ENCODE data around the genes APOBEC3H, SYNGR1, MIEF1, CACNA1I and TMA7B.

GRCh38 chr22:39003143-39003610 is 10.9 kb upstream of the APOBEC3C start:
- PRO-cap, result no peak
- RAMPAGE, long total RNA, 4 experiments, result no peak in any of the 4 experiments

DNA sequence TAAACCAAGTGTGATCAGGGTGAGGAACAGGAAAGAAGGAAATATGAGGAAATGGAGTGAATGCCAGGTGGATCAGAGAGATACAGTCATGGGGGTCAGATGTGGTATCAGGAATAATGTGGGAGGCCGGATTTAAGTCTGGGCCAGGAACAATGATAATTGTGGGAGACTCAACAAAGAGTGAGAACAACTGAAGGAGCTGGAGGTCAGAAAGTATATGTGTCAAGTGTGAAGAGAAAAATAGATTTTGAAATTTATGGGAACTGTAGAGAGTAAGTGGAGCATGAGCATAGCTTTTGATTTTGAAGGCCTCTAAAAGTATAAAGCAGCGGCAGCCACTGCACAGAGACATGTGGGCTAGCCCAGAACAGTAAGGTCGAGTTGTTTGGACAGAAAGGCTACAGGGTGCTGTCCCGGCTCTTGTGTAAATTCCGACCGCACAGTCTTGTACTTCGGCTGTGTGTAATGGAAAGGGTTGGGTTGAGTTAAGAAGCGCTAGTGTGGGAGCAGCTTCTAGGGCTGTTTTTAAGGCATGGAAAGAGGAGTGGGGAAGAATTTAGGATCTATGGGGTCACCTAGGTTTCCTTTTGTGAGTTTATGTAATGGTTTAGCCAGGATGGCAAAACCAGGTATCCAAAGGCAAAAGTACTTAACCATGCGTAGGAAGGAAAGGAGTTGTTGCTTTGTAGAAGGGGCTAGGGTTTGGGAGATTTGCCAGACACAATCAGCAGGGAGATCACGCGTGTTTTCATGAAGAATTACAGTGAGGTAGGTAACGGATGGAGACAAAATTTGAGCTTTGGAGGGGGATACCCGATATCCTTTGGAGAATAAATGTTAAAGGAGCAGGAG is 10.2 kb upstream of the APOBEC3G start:
- PRO-cap, result no peak
- RAMPAGE, long total RNA, 4 experiments, result no peak in any of the 4 experiments

- PRO-cap, result no peak
- RAMPAGE, long total RNA, 4 experiments, result no peak in any of the 4 experiments
Observed at GRCh38 chr22:39097011-39097645, at the start of gene APOBEC3H. Gene APOBEC3H, plus strand, starts transcription at chr22:39097244.

DNA sequence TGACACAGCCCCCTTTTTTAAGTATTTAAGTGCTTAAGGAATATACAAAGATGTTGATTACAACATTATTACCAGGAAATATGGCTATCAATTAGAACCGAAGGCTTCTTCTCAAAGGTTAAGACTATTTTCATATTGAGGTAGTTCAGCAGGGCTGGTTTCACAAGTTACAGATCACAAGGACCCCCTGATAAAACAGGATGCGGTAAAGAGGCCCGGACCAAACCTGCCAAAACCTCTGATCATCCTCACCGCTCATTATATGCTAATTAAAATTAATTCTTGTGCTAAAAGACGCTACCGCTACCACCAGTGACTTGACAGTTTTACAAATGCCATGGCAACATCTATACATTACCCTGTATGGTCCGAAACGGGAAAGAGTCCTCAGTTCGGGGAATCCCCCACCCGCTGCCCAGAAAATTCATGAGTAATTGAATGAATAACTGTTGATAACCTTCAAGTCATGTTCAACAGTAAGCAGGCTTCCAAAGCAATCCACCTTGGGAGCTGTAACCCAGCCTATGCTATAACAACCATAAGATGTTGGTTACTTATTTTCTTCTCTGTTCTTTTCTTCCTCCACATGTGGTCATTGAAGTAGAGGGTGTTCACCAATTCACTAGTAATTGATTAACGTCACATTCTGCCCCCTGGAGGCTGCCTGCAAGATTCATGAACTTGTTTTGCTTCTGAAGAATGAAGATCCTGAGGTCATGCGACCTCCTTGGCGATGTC is 20.6 kb downstream of the APOBEC3H start:
- PRO-cap, result no peak
- RAMPAGE, long total RNA, 4 experiments, result no peak in any of the 4 experiments

GRCh38 chr22:39299670-39300853 is 19.4 kb downstream of the RPL3 start:
- PRO-cap, result unidirectional peak, plus-strand start at chr22:39300053; bidirectional peak, plus-strand start at chr22:39300480, minus-strand start at chr22:39300335
- RAMPAGE, long total RNA, 4 experiments, result no peak in any of the 4 experiments

- PRO-cap, result bidirectional peak, plus-strand start at chr22:39349987, minus-strand start at chr22:39349908
- RAMPAGE, long total RNA, 4 experiments, result start-site peak on the plus strand in 3 of 4 experiments, at chr22:39349954-39349988 at its widest, 15 to 153 reads per replicate
Observed at GRCh38 chr22:39349140-39350212, at the start of gene SYNGR1. Gene SYNGR1, plus strand, starts transcription at chr22:39349991.

DNA sequence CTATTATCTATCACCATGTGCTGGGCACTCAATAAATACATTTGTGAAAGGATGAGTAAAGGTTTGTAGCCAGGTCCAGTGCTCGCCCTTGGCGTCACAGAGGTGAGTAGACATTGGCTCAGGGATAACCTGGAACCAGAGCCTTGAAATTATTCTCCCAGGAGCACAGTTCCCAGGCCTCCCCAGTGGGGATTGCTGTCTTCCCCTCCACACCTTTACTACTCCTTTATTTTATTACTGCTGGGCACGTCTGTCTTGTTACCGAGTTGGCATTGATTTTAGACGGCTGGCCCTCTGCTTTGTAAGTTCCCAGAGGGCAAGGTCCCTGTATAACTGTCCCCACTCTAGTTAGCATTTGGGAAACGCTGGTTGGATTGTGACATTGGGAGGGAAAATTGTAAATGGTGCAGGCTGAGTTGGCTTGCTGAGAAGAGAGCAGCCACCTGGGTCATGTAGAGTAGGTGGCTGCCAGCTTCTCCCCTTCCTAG is 1.6 kb downstream of the TAB1 start:
- PRO-cap, result no peak
- RAMPAGE, long total RNA, 4 experiments, result no peak in any of the 4 experiments

DNA sequence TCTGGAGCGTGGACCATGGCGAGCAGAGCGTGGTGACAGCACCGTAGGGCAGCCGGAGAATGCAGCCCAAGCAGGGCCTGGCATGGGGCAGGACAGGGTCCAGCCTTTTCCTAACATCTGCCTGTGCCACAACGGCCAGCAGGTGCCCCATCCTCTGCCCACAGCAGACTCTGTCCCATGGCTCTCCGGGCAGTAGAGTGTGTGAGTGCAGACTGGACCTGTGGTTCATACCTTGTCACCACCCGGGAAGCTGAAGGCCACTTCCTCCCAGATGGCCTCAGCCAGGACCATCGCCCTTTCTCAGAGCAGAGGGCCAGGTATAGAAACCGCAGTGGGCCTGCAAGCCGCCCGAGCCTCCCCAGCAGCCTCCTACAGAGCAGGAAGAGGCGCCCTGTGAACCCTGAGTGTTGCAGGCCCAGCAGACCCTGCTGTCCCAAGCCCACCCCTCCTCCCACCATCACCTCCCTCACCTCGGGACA is 26.6 kb upstream of the MGAT3 start:
- PRO-cap, result no peak
- RAMPAGE, long total RNA, 4 experiments, result no peak in any of the 4 experiments

DNA sequence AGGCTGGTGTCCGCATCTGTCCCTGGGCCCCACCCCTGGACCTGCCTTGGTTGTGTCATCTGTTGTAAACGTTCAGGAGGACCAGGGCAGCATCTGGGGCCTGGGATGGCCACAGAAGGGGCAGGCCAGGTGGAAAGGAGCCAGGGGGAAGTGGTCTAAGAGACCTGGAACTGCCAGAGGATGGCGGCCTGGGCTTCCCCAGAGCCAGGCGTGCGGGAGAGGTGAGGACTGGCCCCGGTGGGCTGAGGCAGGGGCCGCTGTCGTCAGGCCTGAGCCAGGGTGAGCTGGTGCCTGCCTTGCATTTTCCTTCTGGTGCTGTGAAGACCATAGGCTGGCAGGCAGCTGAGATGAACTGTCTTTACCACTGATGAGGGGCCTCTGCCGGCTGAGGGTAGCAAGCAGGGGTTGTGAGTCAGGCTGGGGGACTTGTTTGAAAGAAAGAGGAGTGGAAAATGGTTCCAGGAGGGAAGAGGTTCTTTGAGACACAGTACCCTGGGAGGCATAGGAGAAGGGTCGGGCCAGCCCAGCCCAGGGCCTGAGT is 26.0 kb upstream of the MGAT3 start:
- PRO-cap, result no peak
- RAMPAGE, long total RNA, 4 experiments, result no peak in any of the 4 experiments

DNA sequence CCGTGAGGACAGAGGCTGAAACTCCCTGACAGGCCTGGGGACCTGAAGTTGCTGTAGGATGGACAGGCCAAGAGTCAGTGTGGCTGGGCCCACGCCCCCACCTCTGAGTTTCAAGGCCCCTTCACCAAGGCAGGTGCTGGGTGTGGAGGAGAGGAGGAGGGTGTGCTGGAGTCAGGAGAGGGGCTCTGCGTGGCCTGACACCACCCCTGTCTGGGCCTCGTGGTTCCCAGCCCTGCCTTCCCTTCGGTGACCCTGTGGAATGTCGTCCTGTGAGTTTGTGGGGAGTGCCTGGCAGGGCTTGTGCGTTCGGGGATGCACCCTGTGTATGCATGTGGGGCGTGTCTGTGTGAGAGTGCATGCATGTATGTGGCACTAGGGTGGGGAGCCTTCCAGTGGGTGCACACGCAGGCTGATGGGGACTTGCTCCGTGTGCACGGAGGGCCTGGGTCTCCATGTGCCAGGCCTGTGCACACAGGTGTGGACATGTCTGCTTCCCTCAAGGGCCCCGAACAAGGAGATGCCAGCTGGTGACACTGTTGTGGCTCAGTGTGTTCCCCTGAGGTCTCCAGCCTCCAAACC is 8.3 kb upstream of the MGAT3 start:
- PRO-cap, result no peak
- RAMPAGE, long total RNA, 4 experiments, result no peak in any of the 4 experiments

GRCh38 chr22:39457596-39458474 is 1.0 kb downstream of the MGAT3 start:
- PRO-cap, result no peak
- RAMPAGE, long total RNA, 4 experiments, result no peak in any of the 4 experiments

GRCh38 chr22:39494711-39495232 is 7.3 kb upstream of the MIEF1 start:
- PRO-cap, result no peak
- RAMPAGE, long total RNA, 4 experiments, result no peak in any of the 4 experiments

- PRO-cap, result bidirectional peak, plus-strand start at chr22:39502367, minus-strand start at chr22:39502143
- RAMPAGE, long total RNA, 4 experiments, result no peak in any of the 4 experiments
Observed at GRCh38 chr22:39501951-39502456, at the start of gene MIEF1. Gene MIEF1, plus strand, starts transcription at chr22:39502290.

DNA sequence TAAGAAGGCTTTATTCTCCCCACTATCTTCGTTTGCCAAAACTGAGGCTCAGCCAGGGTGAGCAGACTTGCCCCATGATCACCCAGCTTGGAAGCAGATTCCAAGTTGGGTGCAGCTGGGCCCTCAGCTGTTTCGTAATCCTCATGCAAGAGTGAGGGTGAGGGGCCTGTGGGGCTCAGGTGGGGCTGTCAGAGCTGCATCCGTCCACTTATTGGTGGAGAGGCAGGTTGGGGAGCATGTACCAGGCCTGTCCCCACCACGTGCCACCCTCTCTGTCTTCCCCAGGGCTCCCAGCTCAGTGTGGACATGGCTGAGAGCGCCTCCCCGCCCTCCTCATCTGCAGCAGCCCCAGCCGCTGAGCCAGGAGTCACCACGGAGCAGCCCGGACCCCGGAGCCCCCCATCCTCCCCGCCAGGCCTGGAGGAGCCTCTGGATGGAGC is at the start of gene CACNA1I:
Gene CACNA1I, plus strand, starts transcription at position 307 of the 440 bp plus-strand sequence.
- PRO-cap, result no peak
- RAMPAGE, long total RNA, 4 experiments, result no peak in any of the 4 experiments

- PRO-cap, result no peak
- RAMPAGE, long total RNA, 4 experiments, result no peak in any of the 4 experiments
Observed at GRCh38 chr22:39874916-39875361, 18.6 kb downstream of the ENTHD1 start.

- PRO-cap, result no peak
- RAMPAGE, long total RNA, 4 experiments, result no peak in any of the 4 experiments
Observed at GRCh38 chr22:39911222-39911595, 10.3 kb downstream of the GRAP2 start.

GRCh38 chr22:39960236-39960653 is at the start of gene TMA7B:
Gene TMA7B, plus strand, starts transcription at chr22:39960397.
- PRO-cap, result no peak
- RAMPAGE, long total RNA, 4 experiments, result no peak in any of the 4 experiments

DNA sequence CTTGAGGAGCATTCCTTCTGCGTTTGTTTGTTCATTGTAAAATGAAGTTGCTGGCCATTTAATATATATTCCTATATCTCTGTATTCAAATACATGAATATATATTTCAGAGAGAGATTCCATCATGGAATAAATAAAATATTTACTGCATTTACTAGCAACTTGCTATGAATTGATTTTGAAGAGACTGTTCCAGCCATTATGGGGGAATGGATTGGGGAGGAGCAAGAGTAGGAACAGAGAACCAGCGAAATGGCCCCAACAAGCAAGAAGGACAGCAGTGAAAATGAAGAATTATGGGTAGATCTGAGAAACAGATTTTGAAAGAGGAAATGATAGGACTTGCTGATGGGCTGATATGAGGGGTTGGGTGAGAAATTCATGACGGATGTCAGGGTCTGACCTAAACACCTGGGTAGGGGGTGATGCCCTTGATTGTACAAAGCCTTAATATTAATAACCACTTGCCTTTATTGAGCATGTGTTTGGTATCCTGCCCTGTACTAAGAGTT is 61.4 kb upstream of the TNRC6B start:
- PRO-cap, result no peak
- RAMPAGE, long total RNA, 4 experiments, result no peak in any of the 4 experiments

DNA sequence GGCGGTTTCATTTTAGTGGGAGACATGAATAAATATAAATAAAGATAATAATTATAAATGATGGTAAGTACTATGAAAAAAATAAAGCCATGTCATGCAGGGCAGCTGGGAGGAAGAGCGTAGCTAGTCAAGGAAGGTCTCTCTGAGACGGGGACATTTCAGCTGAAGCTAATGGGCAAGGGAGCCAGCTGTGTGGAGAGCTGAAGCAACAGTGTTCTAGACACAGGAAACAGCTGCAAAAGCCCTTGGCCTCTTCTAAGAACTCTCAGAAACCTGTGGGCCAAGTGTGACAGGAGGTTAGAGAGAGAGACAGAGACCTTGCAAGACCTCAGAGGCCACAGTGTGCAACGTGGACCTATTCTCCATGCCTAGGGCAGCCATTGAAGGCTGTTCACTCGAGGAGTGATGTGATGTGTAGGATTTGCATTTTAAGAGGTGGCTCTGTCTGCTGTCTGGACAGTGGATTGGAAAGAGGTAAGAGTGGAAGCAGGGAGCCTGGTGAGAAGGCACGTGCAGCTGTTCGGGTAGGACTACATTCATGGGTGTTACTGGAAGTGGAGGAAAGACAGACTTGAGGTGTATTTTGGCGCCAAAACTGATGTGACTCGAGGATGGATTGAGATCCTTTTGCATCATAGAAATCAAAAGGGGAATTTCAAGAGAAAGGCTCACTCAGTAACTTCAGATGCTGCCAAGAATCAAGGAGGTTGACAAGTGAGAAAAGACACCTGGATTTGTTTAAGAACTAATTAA is 48.6 kb upstream of the TNRC6B start:
- PRO-cap, result no peak
- RAMPAGE, long total RNA, 4 experiments, result no peak in any of the 4 experiments

DNA sequence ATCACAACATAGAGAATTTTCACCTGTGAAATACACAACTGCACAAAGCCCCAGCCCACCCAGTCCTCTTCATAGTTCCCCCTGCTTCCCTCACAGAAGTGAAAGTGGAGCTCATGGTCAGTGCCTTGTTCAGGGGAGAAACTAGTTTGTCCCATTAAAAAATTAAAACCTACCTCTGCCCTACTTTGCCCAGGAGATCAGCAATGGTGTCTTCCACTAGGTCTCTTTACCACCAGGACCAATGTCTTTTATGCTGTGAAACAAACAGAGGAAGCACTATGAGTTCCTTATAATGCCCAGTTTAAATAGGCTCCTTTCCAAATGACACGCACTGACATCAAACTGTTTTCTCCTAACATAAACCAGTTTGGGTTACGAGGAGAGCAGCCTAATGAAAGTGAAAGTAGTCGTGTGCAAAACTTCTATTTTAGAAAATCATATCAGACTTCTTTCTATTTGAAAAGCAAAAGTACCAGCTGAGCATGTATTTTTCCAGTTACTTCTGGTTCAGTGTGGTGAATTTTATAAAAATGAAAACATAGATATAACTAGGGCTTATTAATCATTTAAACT is 69.9 kb upstream of the ADSL start:
- PRO-cap, result bidirectional peak, plus-strand start at position 365 of the sequence, minus-strand start at position 252 of the sequence
- RAMPAGE, long total RNA, 4 experiments, result no peak in any of the 4 experiments

Data from gastroesophageal sphincter (tissue), 4 donors.